PC-3 (cell line): ENCODE measurements around the genes MIIP and PRAMEF1.

- RAMPAGE, long total RNA, result no peak
Observed at GRCh38 chr1:11794930-11796190, 10.4 kb downstream of the MTHFR start.

- RAMPAGE, long total RNA, result no peak
Observed at GRCh38 chr1:11806313-11806575, 253 bp downstream of the CLCN6 start.

DNA sequence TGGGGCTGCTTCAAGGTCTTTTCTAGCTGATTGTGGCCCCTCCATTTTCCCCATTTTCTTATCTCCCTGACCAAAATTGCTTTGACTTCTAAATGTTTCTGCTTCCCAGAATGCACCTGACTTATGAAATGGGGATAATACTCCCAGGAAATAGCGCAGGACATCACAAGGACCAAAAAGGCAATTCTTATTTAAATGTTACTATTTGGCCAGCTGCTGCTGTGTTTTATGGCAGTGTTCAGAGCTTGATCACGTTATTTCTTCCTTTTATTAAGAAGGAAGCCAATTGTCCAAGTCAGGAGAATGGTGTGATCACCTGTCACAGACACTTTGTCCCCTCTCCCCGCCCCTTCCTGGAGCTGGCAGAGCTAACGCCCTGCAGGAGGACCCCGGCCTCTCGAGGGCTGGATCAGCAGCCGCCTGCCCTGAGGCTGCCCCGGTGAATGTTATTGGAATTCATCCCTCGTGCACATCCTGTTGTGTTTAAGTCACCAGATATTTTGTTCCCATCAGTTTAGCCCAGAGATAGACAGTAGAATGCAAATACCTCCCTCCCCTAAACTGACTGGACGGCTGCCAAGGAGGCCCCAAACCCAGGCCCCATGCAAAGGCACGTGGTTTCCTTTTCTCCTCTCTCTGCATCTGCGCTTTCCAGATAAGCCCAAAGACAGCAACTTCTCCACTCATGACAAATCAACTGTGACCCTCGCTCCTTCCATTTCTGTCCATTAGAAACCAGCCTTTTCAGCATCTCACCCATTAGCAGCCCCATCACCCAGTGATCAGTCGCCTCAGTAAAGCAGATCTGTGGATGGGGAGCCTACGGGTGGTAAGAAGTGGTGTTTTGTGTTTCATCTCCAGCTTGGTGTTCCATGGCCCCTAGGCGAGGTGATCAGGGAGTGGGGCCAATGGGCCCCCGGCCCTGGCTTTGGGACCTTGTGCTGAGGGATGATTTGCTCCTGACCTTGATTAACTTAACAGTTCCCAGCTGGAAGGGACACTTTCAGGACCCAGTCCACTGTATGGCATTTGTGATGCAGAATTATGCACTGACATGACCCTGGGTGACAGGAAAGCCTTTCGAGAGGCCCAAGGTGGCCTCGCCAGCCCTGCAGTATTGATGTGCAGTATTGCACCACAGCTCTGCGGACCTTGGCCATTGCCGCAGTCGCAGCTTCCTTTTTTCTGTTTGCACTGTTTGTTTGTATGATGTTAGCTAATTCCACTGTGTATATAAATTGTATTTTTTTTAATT lies 5.4 kb downstream of the NPPA start:
- RAMPAGE, long total RNA, result no peak

DNA sequence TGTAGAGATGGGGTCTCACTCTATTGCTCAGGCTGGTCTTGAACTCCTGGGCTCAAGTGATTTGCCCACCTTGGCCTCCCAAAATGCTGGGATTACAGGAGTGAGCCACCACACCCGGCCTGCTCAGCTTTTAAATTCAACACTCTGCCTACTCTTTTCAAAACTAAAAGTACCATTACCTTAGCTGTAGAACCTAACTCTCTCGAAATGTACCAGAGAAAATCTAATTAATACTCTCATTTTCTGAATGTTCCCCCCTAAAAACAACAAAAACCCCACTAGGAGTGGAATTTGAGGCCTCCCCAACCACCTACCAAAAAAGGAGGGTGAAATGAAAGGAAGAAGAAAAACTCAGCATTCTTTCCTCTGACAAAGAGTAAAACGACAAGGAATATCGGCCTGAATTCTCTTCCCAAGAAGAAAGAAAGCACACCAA lies 2.3 kb downstream of the NPPA start:
- RAMPAGE, long total RNA, result no peak

DNA sequence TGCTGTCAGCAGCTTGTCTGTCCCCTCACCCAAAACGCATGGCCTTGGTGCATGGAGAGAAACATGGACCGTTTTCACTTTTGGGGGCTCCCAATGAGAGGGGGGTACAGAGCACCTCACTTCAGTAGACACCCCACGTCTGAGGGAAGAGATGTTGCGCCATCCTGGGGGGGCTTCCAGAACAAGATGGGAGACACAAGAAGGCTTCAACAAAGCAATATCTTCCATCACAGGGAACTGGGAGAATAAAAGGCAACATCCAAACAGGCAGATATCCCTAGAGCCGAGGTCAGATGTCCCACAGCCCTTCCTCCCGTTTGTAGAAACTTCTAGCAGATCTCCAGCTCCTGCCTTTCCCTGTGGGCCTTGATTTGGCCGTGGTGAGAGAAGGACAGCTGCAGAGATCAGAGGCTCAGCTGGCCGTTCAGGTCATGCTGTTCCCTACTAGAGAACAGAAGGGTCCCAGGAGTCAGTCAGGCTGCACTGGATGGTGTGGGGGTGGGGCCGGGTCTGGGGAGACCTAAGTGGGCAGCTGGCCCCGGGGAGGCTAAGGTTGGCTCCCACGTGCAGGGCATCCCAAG lies 4.3 kb downstream of the PLOD1 start:
- RAMPAGE, long total RNA, result no peak

- RAMPAGE, long total RNA, result no peak
Observed at GRCh38 chr1:11984520-11984997, 4.3 kb downstream of the MFN2 start.

DNA sequence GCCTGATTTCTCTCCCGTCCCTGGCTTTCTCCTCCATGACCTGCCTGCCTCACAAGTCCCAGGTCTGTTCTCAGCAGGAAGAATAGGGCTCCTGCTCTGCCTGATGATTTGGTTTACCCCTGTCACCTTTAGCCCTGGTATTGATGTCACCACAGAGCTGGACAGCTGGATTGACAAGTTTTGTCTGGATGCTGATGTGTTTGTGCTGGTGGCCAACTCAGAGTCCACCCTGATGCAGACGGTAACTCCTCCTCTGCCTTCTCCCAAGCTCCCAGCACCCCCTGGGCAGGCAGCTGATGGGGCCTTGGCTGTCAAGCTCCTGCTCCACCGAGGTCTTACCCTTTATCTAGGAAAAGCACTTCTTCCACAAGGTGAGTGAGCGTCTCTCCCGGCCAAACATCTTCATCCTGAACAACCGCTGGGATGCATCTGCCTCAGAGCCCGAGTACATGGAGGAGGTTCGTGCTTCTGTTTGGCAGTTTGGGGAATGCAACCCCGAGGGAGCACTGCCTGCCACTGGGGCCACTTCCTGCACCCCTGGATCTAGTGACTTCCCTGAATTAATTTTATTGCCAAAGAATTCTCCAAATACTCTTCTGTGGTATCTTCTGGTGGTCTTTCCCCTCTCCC lies 18.5 kb downstream of the MFN2 start:
- RAMPAGE, long total RNA, result no peak

- RAMPAGE, long total RNA, result no peak
Observed at GRCh38 chr1:12001980-12002465, 17.3 kb upstream of the MIIP start.

DNA sequence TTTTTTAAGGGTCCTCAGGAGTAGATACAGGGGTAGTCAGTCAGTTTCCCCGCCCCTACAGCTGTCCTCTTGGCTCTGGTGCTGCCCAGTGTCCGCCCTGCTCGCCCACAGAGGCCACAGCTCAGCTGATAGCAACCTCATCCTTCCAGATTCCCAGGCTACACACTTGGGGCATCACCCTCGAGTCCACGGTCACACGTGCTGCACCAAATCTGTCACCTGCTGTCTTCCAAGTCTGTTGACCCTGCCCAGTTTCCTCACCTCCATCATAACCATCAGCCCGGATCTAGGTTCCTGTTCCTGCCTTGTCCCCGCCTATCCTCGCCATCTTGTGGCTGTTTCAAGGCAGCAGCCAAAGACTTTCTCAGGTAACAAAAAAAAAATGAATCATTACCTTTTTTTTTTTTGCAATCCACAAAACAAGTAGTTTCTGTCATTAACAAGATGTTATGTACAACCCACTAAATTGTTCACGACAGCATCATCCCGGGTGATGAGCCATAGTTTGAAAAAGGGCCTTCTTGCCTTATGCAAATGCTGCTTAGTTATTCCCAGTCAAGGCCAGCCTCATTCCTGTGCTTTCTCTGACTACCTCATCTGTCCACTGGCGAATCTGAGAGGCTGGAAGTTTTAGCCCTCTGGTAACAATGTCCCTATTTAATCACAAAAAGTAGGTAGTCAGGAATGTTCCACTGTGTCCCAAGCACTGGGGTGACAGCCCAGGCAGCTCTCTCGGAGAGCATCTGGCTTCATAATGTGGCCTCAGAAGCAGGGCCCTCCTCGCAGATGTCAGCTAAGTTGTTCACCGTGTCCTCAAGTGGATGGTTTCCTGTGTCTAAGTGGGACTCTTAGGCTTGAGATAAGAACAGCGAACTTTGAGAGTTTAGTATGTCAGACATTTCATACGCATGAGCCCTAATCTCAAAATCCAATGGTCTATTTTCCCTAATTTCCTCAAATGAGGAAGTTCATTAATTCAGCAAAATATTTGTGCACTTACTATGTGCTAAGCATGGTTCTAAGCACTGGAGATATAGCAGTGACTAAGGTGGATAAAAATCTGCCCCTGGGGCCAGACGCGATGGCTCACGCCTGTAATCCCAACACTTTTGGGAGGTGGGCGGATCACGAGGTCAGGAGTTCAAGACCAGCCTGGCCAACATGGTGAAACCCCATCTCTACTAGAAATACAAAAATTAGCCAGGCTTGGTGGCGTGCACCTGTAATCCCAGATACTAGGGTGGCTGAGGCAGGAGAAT lies 4.8 kb upstream of the MIIP start:
- RAMPAGE, long total RNA, result no peak

GRCh38 chr1:12019106-12020112 lies at the start of gene MIIP:
TSS of gene MIIP (plus strand) at chr1:12019498.
- RAMPAGE, long total RNA, result no peak

- RAMPAGE, long total RNA, result no peak
Observed at GRCh38 chr1:12152998-12153932, 13.5 kb upstream of the TNFRSF1B start.

- RAMPAGE, long total RNA, result no peak
Observed at GRCh38 chr1:12345314-12345852, 115.6 kb downstream of the VPS13D start.

DNA sequence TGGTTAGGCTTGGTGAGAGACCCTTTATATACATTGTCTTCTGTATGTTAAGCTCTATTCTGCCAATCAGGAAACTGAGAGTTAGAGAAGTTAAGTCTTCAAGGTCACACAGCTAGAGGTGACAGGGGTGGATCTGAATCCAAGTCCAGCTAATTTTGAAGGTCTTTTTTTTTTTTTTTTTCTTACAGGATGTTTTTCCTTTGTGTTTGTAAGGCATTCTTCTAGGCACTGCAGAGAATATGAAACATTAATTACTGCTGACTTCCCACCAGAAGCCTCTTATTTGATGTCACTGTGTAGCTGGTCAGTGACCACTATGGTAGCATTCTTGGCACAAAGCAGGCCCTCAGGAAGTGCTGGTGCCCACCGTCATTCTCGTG lies 192.8 kb downstream of the VPS13D start:
- RAMPAGE, long total RNA, result no peak

GRCh38 chr1:12459805-12460568 lies 158.0 kb downstream of the DHRS3 start:
- RAMPAGE, long total RNA, result no peak

DNA sequence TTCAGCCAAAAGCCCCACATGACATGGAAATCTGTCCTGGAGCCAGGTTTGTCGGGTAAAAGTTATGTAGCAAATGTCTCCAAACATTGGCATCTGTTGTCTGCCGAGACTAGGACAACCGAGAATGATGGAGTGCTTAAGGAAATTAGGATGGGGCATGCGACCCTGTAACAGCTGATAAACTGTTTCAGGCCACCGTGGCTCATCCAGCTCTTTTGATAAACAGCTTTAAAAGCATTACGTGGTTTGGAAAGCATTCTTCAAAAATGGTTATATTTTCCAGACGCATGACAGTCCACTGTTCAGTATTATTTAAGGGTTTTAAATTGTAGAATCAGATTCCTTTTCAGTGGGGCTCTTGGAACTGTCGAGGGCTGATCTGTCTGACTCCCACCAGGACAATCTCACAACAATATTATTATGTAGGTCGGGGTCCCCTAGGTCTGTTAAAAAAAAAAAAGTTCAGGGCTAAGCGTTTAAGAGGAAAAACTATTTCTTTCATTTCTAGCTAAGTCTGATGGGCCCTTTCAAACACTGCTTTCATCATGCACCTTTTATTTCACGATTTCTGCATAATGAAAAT lies 143.9 kb downstream of the DHRS3 start:
- RAMPAGE, long total RNA, result no peak

DNA sequence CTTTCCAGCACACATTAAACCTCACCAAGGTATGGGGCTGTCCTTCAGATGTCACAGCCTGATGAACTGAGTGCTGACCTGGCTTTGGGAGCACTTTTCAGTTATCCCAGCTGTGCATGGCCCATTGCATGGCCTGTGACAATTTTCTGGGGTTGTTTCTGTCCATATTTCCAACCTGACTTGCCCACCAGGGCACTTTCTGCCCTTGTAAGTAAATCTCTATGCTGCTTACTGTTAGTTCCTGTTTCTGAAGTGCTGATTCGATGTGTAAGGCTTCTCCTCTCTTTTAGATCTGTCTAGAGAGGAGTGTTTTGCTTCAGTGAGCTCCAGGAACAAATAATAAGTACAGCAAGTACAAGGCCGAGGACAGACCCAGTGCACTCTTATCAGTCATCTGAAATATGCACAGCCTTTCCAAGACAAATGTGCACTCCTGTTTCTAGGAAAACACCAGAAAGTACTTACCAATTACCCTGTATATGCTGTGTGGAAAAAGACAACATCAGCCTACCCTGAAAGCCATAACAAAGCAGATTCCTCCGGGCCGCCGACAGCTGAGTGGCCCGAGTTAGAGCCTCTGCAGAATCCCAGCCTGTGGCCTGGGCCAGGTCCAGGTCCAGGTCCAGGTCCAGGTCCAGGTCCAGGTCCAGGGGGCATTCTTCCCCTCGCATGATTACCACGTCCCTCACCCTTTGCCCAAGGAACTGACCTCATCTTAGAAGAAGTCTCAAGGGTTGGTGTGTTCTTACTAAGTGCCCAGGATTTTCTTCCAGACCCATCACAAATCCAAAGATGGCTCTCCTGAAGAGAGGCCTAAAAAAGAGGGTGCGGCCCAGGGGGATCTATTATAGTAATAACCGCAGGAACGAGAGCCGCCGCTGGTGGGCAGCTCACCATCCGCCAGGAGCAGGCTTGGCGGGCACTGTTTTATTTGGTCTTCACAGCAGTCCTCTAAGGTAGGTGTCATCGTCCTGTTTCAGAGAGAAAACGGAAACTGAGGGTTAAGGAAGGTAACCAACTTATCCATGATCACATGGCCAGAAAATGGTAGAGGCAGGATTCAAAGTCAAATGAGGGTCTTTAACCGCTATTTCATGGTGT lies 121.4 kb downstream of the DHRS3 start:
- RAMPAGE, long total RNA, result no peak

DNA sequence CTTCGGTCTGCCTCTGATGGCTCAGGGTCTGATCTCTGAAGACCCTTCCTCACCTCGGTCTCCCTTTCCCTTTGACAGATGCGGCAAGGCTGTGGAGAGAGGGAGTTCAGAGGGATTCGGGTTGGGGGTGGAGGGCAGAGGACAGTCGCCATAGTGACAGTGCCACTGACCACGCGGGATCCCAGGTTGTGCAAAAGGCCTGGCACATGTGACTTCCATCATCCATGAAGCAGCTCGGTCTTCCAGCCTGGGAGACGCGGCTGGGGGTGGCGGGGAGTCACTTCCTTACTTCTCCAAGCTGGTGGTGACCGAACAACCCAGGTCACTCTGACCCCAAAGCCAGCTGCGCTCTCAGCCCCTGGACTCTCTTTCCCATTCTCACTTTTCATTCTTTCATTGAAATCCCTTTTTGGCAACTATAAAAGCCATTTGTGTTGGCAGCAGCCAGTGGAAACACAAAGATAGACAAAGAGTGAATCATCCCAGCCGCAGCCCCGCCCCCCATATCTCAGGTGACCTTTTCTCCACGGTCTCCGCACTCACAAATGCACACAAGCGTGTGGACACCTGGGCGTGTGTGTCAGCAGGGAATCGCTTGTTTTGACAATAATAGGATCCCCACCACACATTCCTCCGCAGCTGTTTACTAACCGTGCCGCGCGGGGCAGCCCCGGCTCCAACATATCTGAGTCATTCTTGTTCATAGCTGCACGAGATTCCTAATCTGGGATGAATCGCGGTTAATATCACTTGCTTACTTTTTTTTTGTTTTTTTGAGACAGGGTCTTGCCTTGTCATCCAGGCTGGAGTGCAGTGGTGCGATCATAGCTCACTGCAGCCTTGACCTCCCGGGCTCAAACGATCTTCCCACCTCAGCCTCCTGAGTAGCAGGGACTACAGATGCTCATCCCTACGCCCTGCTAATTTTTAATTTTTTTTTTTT lies 68.3 kb downstream of the DHRS3 start:
- RAMPAGE, long total RNA, result no peak

GRCh38 chr1:12569985-12570367 lies 48.0 kb downstream of the DHRS3 start:
- RAMPAGE, long total RNA, result no peak

- RAMPAGE, long total RNA, result no peak
Observed at GRCh38 chr1:12613003-12613791, 4.8 kb downstream of the DHRS3 start.

GRCh38 chr1:12791202-12791463 lies at the start of gene PRAMEF1:
TSS of gene PRAMEF1 (plus strand) at chr1:12791397.
- RAMPAGE, long total RNA, result no peak